ENCODE data around the genes ANKRD17, PPBP and MTHFD2L.

DNA sequence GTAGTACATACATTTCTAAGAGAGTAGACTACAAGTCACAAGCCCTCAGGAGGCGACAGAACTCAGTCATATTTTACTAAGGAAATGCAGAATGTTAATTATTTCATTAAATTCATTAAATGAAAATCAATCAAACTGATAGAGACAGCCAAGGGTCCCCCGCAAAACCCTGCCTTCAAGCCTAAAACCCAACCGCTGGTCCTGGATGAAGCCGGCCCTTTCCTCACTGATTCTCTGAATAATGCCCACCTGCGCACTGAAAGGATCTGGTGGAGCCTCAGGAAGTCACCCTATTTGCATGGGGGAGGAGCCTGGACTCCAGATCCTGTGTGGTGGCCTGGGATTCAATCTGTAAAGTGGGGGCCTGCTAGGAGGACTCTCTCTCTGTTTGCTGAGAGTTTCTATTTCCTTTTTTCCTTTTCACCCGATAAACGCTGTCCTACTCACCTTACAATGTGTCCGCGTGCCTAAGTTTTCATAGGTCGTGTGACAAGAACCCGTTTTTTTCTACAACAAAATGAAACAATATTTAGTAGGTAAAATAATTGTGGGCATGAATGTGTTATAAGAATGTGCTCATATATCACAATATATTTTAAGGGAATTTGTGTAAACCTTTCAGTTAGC, 97.9 kb upstream of the ADAMTS3 start:
- RRBS, 2 experiments, result no CpG with 5 or more reads among the region's 11 CpGs

DNA sequence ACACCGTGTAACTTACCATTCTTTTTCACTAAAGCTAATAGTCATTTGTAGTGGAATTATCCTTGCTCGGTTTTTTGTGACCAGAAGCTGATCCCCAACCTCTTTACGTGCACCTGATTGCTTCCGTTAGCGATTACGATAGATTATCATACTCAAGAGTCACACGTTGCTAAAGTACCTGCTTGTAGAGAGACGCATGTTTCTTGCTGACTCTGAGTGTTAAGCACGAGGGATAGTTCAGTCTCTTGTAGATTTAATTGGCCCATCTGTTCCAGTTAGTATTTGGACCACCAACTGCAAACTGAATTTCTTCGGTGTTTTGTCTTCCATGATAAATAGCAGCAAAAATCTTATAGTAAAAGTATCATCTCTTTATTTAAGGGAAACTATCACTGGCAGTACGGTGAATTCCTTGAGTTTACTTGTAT, 521 bp upstream of the COX18 start:
- RRBS, 2 experiments, result no CpG with 5 or more reads among the region's 11 CpGs

GRCh38 chr4:73221633-73222282, 36.8 kb downstream of the ANKRD17 start:
- RRBS, 2 experiments, result no CpG with 5 or more reads among the region's 2 CpGs

DNA sequence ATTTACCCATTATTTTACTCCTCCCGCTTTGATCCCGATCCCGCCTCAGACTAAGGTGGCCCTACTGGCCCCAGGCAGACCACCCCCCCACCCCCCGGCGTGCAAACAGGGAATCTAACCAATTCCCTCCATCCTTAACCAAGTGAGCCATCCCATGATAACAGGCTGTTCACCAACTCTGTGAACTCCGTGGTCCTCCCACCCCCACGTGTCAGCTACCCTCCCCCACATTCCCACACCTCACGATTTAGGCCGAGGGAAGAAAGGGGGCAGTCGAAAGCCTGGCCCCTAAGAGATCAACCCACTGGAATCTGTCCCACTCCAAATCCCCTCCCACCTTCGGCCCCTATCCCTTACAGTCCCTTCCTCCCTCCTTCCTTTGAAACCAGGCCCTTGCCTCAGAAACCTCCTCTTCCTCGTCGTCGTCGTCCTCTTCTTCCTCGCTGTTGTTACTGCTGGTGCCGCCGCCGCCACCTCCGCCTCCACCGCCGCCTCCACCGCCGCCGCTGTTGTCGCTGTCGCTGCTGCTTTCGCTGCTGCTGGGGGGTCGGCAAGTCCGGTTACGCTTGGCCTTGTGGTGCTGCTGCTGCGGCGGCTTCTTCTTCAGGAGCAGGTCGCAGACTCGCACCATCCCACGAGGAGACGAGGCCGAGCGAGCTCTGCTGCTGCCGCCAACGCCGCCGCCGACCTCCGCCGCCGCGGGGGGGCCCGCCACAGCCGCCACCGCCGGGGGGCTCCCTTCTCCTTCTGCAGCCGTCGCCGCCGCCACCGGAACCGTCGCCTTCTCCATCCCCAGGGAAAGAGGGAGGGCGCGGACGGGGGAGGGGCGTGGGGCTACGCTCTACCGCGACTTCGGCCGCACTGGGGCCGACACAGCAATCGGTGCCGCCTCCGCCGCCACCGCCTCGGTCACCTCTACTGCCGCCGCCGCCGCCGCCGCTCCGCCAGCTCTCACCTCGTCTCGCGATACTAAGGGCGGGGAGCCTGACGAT, at the start of gene ANKRD17:
Gene ANKRD17 (minus strand): TSS at position 920 of the 992 bp plus-strand sequence.
- RRBS, 2 experiments, result 1 to 7% methylated on average over 6 of the region's 87 CpGs

DNA sequence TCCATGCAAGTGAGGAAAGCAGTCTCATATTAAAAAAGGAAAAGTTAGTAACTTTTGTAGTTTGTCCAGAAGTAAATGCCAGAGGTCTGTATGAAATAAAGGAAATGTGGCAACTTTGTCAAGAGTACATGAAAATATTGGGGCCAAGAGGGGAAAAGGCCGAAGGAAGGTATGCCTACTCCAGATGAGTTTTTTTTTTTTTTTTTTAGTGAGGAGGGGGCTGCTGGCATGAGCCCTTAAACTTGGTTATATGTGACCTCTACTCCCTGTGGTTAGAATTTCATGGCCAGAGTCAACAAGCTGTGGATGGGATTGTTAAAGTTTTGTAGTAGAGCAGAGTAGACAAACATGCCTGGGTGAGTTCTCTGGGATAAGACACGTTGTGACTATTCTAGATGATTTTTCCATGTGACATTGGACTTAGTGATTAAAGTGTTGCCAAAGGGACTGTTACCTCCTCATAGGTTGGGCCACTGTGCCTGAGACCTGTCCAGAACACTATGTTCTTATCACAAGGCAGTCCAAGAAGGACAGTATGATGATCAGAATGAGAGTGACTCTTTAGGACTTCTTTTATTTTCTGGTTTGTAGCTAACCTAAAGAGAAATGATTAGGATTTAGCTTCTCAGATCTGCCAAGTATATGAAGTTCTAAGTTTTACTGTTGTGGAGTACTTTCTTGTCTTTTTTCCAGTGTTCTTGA, 28.8 kb upstream of the ALB start:
- RRBS, 2 experiments, result no CpG with 5 or more reads among the region's 2 CpGs

GRCh38 chr4:73481299-73481643, 274 bp upstream of the AFM start:
- RRBS, 2 experiments, result no CpG with 5 or more reads among the region's 3 CpGs

GRCh38 chr4:73607176-73607922, 12.9 kb downstream of the RASSF6 start:
- RRBS, 2 experiments, result no CpG with 5 or more reads among the region's 1 CpG

DNA sequence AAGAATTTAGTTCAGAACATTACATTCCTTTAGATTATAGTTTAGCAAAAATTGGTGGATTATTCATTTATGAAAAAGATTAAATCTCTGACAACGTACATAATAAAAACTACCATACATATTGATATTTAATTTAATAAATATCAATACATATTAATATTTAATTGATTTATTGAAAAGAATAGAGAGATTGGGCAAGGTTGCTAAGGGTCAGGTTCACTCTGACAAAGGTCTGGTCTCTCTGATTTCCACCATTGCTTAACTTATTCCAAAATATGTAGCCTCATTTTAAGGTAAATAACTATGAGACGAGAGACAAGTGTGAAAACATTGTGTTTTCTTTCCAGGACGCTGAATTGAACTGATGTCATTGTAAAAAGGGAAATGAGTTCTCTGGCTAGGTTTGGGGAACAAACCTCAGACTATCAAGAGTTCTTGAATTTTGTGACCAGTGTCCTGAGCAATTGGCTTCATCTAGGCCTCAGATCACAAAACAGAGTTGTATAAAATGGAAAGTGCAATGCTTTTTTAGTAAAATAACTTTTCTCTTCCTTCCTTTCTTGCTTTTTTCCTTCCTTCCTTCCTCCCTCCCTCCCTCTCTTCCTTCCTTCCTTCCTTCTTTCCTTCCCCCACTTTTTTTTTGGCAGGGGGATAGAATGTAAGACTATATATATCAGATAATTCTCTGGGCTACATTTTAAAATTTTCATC, 31.0 kb upstream of the CXCL8 start:
- RRBS, 2 experiments, result no CpG with 5 or more reads among the region's 3 CpGs

GRCh38 chr4:73727665-73728118, 12.7 kb upstream of the CXCL8 start:
- RRBS, 2 experiments, result 82 to 96% methylated on average over 3 of the region's 8 CpGs

- RRBS, 2 experiments, result no CpG with 5 or more reads among the region's 4 CpGs
Measured at GRCh38 chr4:73987922-73988566, at the start of gene PPBP. Gene PPBP (minus strand): TSS chr4:73988190.

DNA sequence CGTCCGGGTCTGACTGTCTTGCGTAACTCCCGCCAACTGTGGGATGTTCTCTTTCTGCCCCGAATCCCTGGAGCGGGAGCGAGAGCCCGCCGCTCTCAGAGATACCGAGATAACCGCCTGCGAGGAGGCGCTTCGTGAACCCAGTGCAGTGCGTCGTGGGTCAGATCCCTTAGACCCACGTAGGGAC, 256 bp upstream of the CXCL2 start:
- RRBS, 2 experiments, result under 1 to 12% methylated on average over 2 of the region's 17 CpGs

GRCh38 chr4:74105431-74106172, 6.6 kb upstream of the CXCL2 start:
- RRBS, 2 experiments, result no CpG with 5 or more reads among the region's 6 CpGs

DNA sequence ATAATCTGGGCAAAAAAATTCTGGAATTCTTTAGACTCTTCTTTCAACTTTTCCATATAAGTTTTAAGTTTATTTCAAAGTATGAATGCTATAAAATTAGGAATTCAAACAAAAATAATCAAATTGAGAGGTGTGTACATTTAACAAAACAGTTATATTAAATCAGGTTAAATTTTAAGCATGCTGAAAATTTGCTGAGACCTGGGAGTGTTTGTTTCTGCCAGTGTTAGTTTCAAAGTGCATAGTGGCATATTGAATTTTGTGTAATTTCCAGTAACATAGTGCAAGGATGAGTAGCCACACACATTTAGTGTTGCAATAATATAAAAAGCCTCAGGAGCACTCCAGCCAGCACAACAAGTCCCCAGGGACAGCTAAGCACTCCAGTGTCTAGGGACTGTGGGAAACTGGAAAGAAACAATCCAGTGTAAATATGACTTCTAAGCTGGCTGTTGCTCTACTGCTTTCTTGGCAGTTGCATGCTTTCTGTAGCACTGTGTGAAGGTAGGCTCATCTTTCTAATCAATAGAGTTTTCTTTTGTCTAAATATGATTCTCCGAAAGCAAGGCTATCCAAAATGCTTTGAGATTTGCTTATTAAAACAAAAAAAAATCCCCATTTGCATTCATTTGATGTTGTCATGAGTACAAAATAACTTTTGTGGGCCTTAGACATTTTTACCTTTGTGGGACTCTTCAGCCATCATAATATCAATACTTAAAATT, 24.1 kb upstream of the CXCL2 start:
- RRBS, 2 experiments, result no CpG with 5 or more reads among the region's 1 CpG

DNA sequence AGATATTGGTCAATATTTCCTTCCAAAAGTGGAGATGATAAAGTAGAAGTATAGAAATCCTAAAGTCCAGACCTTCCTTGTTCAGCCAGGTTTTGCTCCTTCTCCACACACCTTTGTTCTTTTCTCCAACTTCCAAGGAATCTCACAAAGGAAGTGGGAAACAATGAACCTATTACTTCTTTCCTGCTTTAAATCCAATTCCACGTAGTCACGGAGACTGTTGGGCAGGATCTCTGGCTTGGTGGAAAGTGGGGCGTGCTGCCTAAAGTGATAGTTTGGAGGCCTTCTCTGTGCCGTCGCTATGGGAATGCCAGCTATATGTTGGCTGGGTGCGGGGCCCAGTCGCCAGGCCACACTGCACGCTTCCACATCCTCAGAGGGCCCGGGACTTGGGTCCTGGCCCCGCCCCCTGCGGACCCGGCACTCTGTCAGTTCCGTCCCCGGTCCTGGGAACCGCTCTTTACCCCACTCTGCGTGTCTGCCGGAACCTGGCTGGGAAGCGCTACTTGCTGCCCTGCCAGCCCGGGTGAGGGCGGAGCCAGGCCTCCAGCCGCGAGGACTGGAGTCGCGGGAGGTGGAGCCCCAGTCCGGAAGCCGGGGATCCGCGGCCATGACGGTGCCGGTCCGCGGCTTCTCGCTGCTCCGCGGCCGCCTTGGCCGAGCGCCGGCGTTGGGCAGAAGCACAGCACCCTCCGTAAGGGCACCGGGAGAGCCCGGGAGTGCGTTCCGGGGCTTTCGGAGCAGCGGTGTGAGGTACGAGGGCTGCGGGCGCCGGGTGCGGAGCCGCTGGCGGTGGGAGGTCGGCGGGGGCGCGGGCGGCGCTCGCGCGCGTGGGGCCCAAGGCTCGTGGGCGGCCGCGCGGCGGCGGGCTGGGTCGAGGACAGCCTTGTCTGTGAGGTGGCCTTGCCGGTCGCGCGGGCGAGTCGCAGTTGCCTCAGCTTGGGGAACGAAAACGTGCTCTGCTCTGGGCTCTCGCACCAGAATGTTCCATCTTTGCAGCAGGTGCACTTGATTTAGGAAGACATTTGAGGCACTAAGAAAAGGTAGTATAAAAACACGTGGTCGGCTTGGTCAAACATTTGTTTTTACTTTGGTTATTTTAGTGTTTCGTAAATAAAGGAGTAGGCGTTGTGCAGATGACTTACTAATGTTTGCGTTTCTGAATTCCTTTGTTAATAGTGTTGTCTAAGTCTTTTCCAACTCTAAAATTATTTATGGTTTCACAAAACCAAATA, at the start of gene MTHFD2L:
Gene MTHFD2L (plus strand): TSS at position 590 of the 1,235 bp plus-strand sequence.
- RRBS, 2 experiments, result under 1 to 6% methylated on average over 29 to 31 of the region's 86 CpGs

GRCh38 chr4:74330132-74330688, 21.9 kb downstream of the EPGN start:
- RRBS, 2 experiments, result no CpG with 5 or more reads among the region's 9 CpGs

DNA sequence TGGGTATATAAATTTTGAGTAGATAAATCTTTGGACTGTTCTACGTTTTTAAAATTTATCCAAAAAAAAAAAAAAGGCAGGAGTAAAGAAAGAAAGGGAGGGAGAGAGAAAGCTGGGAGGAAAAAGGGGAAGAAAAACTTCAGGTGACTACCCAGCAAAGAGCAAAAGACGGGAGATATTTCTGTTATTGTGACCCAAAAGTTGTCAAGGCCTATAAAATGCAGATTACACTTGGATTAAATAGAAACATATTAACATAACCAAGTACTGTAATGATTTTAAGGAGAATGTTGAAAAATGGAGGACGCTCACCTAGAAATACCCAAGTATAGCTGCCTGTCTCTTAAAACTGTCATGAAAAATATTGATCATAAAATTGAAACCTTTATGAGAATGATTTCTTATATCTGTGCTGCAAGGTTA, 24.1 kb downstream of the EPGN start:
- RRBS, 2 experiments, result no CpG with 5 or more reads among the region's 3 CpGs

DNA sequence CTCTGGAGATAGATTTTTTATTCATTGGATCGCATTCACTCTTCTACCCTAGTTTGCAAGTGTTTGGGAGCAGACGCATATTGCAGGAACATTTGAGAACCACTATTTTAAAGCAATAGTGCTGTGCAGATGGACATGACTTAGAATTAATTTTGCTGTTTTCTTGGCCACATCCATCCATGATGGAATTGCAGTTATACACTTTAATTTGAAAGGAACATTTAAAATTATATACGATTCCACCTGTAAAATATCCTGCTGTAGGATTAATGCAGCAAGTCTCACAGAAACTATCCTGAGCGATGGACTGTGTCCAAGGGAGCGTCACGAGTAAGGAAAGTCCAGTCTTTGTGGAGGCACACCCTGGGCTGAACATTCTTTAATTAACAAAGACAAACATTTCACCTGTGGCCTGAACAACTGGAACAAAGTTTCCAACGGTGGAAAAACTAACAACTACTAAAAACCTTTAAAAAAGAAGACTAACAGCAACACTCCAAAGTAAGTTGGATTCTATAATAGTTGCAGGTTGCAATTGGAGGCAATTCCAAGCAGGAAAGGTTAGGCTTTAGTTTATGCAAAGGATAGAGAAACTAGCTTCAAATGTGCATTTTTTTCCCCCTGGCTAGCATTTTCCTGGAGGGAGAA, 10.9 kb downstream of the EREG start:
- RRBS, 2 experiments, result no CpG with 5 or more reads among the region's 7 CpGs

DNA sequence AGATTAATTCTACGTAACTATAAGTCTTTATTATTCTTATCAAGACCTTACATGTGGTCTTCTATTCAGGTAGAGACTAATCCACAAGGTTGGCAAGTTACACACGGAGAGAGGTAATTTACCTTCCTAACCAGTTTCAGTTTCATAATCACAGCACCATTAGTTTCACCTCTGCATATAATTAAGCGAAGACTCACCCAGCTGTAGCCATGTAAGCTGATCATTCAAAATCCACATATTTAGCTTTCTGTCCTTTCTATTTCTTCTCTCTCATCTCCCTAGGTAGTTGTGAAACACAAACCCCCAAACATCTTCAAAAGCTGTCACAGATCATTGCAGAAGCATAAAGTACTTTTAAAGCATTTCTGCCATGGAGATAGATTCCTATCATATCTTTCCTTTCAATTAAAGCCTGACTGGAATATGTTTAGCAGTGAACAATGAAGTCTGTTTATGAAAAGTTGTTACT, 78.5 kb downstream of the BTC start:
- RRBS, 2 experiments, result no CpG with 5 or more reads among the region's 3 CpGs

DNA sequence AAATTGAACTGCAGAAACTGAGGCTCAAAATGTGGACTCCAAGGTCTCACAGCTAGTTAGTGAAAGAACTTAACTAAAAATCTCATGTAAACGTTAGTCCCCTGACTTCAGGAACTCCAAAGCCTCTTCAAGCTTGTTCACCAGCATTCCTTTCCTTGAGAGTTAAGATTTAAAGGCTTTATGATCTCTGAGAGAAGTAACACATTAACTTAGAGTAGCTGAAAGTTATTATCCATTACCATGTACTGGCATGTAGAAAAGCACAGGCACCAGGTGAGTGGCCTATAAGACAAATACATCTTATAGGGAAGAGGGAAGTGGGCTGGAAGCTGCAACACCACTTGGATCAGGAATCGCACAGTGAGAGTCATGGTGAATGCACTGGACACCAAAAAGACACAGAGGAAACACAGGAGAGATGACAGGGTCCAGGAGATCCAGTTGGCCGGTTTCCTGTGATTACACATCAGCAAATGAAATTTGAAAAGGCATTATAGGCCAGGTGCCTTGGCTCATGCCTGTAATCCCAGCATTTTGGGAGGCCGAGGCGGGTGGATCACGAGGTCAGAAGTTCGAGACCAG, 15.4 kb downstream of the PARM1 start:
- RRBS, 2 experiments, result no CpG with 5 or more reads among the region's 7 CpGs

All from Panc1 (cell line).